ENCODE measurements around a stretch of chr11.

GRCh38 chr11:1305376-1305893, 4.0 kb downstream of the TOLLIP start:
- PRO-cap: no peak

- PRO-cap: bidirectional peak, plus-strand start at chr11:1309998, minus-strand start at chr11:1310023
These were observed 720 bp upstream of the TOLLIP start for GRCh38 chr11:1309897-1310806.

- PRO-cap: no peak
These were observed 26.8 kb downstream of the MOB2 start for GRCh38 chr11:1459723-1460300.

- PRO-cap: no peak
These were observed 6.1 kb downstream of the MOB2 start for GRCh38 chr11:1480231-1481192.

DNA sequence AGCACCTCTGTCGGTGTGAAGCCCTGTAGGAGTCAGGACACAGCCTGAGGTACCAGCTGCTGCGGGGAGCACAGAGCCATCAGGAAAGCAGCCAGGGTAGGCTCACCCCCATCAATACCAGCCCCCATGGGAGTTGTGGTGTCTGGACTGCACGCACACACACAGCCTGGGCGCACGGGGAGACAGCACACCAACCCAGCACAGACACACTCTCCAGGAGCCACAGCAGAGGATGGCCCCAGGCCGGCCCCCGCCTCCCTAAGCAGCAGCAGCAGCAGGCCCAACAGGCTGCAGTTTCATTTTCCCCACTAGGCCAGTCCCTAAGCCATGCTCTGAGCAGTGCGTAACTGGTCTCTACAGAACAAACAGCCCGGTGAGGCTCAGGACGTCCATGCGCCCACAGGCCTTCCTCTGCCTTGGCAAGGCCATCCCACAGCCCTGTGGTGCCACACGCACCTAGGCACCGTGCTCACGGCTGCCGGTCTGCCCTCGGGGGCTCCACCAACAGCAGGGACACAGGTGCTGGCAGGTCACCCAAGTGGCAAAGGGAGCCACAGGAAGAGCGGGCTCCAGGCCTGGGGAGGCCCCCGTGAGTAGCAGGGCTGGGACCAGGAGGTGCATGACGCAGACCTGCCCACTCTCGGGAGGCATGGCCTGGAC, 1.2 kb upstream of the MOB2 start:
- PRO-cap: no peak

- PRO-cap: no peak
These were observed 13.9 kb downstream of the DUSP8 start for GRCh38 chr11:1557705-1558990.

GRCh38 chr11:1568426-1569065, 3.5 kb downstream of the DUSP8 start:
- PRO-cap: no peak

DNA sequence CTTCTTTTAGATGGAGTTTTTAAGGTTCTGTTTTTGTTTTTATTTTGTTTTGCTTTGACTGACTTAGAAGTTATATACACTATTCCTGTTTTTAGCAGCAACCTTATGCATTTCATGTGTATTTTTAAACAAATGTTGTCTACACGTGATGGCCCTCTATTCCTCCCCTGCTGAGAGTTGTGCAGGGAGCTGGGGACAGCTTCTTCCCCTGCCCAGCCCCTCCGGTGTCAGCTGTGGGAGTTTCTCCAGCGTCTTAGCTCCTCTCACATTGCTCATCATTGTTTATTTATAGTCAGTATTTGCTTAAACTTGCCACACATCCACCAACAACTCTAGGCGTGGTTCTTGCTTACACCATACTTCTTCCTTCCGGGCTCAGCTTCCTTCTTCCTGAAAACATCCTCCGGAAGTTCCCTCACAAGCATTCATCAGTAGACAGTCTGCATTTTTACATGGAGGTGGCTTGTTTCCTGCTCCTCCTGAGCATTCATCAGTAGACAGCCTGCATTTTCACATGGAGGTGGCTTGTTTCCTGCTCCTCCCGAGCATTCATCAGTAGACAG, 4.1 kb upstream of the KRTAP5-1 start:
- PRO-cap: no peak

DNA sequence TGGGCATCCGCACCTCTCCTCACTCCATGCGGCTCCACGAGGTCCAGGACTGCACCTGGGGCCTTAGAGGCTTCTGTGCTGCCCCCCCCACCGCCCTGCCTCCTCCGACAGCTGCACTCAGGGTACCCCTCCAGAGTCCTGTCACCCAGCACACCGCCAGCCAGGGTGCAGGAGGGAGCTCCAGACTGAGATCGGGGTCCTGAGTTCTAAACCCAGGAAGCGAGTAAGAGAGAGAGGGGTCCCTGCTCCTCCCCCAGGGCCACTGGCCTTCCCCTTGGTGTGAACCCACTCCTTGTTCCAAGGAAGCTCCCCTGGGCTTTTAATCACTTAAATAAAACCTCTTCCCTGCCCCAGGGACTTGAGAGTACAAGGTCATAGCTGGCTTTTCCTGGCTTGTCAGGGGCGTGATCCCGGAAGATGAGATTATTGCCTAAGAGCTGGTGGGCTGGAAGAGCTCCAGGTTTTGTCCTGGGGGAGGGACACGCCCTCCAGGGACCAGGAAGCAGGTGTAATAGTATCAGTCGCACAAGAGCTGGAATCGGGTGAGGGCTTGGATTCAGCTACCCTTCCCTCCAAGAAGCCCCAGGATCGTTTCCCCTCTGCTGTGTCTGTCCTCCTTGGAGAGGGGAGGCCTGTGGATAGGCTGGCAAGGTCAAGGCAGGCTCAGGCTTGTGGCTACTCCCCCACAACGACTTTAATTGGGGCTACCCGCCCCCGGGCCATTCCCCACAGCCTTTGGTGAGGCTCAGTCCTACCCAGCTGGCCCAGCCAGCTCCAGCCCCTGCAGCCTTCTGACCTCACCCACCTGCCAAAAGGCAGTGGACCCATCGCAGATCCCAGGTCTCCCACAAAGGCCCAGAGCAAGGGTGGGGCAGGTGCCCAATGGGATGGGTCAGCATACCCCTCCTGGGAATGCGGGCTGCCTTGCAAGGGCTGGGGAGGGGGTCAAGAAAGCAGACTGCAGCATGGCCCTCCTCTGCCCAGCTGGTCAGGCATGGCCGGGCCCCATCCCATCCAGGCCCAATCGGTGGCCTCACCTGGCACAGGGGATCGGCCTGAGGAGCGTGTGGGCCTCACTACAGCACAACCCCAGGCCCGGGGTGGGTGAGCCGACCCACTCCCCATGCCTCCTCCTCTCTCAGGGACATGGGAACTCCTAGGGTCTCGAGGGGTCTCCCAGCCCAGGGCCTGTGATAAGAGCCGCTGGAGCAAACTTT, 1.2 kb downstream of the CTSD start:
- PRO-cap: no peak

DNA sequence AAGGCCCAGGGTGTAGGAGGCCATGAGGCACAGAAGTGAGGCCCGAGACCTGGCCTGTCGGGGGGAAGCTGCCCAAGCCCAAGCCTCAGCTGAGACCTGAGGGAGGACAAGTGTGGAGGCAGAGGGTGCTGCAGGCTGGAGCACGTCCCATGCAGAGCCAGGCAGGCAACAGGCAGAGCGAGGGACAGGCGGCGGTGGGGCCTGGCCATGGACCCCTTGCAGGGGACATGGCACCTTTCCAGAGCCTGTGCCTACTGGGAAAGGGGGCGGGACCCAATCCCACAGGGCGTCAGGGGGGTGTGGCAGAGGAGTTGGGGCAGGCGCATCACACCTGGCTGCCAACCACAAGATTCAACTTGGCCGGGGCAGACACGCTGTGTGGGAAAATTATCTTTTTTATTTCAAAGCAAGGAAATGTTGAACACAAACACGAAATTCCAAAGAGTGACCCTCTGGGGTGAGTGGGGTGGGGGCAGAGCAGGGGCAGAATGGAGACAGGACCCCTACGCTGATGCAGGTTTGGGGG, 4.4 kb downstream of the TNNI2 start:
- PRO-cap: no peak

DNA sequence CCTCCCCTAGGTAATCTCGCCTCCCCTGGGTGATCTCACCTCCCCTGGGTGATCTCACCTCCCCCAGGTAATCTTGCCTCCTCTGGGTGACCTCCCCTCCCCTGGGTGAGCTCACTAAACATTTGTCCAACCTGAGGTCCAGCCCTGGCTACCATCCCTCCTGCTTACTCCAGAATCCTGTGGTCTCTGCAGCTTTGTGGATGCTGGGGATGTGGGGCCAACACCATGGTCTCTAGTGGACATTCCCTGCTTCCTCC, 9.8 kb downstream of the LSP1 start:
- PRO-cap: no peak

GRCh38 chr11:1882292-1882811, 9.3 kb downstream of the PRR33 start:
- PRO-cap: no peak

GRCh38 chr11:1915764-1916374, 3.6 kb upstream of the TNNT3 start:
- PRO-cap: no peak

- PRO-cap: no peak
These were observed 1.5 kb upstream of the TNNT3 start for GRCh38 chr11:1918103-1918382.

- PRO-cap: no peak
These were observed 4.7 kb downstream of the TNNT3 start for GRCh38 chr11:1924037-1924675.

- PRO-cap: bidirectional peak, plus-strand start at chr11:1926999, minus-strand start at chr11:1926886
These were observed 7.4 kb downstream of the TNNT3 start for GRCh38 chr11:1926641-1927491.

GRCh38 chr11:1931239-1931728, 11.8 kb downstream of the TNNT3 start:
- PRO-cap: no peak

DNA sequence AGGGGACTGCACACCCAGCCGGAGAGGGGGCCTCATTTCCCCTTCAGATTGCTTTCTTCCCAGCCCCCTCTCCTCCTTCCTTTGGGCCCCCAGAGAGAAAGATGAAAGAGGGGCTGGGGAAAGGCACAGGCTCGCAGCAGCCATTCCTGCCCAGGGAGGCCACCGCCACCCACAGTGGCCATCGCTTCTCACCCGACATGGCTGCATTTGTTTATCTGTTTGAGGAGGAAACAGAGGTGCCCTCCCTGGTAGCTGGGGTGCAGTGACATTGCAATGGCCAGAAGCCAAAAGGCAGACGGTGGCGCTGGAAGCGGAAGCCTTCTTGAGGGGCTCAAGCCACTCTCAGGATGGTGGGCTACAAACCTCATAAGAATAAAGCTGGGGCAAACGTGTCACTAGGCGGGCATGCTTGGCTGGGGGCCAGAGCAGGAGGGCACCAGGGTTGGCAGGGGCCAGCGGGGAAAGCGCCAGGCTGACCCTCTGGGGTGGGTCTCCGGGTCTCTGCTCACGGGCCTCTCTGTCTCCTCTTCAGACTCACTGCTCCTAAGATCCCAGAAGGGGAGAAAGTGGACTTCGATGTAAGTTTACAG, 12.5 kb downstream of the TNNT3 start:
- PRO-cap: no peak

- PRO-cap: no peak
These were observed 328 bp upstream of the IGF2 start for GRCh38 chr11:2139486-2139948.

DNA sequence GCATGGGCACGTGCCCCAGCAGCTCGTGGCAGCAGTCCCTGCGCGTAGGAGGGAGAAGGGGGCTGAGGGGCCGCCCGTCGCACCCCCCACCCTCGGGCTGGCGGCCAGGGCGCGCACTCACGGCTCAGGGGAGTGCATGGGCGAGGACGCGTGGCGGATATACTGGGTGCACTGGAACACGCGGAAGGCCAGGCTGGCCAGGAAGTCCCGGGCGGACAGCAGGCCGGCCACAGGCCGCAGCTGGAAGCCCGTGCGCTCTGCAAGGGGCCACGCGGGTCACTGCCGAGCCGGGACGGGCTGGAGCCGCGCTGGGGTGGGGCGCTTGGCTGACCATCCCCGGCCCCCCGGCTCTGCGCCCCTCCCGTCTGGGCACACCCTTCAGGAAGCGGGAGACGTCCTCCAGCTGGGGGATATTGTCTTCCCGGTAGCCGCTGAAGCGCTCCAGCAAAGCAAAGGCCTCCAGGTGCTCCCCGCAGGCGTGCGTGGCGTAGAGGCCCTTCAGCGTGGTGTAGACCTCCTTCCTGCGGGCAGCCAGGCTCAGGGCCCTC, 5.0 kb downstream of the TH start:
- PRO-cap: no peak